Fibroblast of the aortic adventitia (primary cell): ENCODE results near the gene PTGES.

GRCh38 chr9:129698631-129698935, 33.1 kb downstream of the PRRX2 start:
- CAGE, long polyA plus RNA: no peak

GRCh38 chr9:129752836-129753407, at the start of gene PTGES:
TSS of gene PTGES (minus strand) at chr9:129753042.
- CAGE, long polyA plus RNA: no peak

DNA sequence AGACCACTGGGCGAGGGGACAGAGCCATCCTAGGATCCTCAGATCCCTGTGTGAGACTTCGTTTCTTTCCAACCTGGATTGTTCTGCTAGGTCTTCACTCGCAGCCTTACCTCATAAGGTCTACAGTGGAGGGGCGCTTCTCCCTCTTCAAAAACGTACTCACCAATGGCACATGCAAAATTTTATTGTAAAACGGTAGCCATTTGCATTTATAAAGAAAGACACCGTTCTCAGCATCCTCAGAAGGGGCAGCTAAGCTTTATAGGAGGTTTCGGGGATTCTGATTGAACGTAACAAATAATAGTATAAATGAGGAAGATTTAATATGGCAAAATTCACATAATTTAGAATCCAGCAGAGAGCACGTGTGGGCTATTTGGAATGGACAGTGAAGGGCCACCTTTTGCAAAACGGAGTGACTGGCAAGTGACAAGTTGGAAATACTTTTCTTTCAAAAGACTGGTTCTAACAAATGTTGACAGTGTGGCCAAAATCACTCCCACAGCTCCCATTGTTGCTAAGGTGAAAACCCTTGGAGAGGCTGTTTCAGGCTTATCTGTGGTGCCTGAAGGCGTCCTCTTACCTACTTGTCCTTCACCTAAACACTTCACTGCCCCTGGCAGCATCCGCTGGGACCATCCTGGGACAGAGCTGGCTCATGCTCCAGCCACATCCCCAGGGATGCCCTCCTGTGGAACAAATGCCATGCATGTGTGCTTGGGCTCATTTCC, 10.0 kb downstream of the TOR1B start:
- CAGE, long polyA plus RNA: no peak

DNA sequence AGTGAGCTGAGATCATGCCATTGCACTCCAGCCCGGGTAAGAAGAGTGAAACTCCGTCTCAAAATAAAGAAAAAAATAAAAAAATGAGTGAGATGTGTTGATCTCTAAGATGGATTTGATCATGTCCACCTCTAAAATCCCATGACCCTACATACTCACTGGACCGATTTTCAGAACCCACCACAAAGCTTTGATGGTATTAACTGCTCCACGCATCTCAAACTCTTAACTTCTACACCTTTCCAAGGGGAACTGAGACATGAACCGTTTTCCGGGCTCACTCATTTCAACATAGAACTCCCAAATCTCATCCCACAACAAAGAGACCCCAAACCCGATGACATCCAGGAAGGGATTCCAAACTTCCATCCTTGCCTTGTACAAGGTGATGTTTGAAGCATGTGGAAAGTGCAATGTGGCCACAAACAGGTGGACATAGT, 1.7 kb downstream of the TOR1A start:
- CAGE, long polyA plus RNA: no peak

DNA sequence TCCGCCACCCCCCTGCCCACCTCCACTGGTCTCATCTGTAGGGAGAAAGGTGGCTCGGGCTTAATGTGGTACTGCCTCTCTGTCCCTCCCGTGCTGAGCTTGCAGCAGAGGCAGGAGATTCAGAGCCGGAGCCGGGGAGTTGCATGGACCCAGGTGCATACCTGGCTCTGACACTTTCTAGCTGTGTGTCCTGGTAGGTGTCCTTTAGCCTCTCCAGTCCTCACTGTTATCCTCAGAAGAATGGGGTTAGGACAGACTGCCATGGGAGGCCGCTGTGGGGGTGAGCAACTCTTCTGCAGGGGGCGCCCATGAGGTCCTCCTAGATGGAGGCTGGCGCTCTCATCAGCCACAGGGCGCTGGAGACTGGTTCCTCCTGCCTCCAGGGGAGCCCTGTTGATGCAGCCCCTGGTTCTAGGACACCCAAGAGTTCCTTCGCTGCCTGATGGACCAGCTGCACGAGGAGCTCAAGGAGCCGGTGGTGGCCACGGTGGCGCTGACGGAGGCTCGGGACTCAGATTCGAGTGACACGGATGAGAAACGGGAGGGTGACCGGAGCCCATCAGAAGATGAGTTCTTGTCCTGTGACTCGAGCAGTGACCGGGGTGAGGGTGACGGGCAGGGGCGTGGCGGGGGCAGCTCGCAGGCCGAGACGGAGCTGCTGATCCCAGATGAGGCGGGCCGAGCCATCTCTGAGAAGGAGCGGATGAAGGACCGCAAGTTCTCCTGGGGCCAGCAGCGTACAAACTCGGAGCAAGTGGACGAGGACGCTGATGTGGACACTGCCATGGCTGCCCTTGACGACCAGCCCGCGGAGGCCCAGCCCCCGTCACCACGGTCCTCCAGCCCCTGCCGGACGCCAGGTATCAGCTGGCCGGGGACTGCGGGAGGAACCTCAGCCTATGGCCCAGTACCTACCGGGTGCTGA, 32.6 kb downstream of the USP20 start:
- CAGE, long polyA plus RNA: no peak

GRCh38 chr9:129885082-129885601, 49.9 kb downstream of the USP20 start:
- CAGE, long polyA plus RNA: no peak

- CAGE, long polyA plus RNA: no peak
Observed at GRCh38 chr9:129888333-129889466, 53.4 kb downstream of the USP20 start.

GRCh38 chr9:129894015-129894517, 58.8 kb downstream of the USP20 start:
- CAGE, long polyA plus RNA: no peak

DNA sequence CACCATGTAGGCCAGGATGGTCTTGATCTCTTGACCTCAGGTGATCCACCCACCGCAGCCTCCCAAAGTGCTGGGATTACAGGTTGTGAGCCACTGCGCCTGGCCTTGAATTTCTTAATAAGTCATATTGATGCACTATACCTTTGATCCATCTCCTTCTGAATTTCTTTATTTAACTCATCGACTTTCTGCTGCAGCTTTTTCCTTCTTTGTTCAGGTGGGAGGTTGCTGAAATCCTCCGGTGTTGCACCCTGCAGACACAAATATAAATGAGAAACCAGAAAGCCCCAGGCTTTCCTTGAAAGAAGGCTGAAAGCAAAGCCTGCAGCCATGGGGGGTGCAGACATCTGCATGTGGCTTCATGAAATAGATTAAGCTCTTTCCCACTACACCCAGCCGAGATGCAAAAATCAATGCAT, 73.5 kb downstream of the USP20 start:
- CAGE, long polyA plus RNA: no peak

DNA sequence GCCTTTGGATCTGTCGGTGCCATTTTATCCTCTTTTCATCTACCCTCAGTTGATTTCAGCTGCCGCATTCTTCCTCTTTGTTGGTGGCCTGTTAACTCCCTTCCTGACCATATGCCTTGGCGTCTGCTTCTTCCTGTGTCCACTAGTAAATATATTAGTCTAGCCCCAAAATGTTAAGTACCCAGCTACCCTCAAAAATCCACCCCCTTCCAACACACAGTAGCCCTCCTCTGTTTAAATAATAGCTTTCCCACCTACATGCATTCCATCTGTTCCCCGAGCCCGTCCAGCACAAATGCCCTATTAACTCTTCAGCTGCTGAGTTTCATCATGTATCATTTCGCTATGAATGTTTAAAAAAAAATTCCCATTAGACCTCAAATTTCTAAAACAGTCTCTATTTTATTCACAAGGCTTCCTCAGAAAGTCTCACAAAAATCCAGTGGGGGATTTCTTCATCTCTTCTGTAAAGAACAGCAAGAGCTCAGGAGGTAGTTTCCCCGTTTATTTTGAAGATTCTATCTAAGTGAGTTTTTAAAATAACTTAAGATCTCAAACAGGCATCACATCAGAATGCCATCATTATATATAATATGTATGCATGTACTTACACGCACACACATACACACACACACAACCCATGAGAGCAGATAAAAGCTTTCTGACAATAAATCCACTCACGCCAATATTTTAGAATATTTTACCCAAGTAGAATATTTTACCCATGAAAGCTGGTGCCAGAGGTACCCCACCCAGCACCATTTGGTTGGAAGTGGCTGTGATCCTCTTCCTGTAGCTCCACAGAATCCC, 97.6 kb downstream of the USP20 start:
- CAGE, long polyA plus RNA: no peak

- CAGE, long polyA plus RNA: no peak
Observed at GRCh38 chr9:129946553-129946986, 96.4 kb downstream of the FNBP1 start.

- CAGE, long polyA plus RNA: no peak
Observed at GRCh38 chr9:129978392-129978681, 64.7 kb downstream of the FNBP1 start.

DNA sequence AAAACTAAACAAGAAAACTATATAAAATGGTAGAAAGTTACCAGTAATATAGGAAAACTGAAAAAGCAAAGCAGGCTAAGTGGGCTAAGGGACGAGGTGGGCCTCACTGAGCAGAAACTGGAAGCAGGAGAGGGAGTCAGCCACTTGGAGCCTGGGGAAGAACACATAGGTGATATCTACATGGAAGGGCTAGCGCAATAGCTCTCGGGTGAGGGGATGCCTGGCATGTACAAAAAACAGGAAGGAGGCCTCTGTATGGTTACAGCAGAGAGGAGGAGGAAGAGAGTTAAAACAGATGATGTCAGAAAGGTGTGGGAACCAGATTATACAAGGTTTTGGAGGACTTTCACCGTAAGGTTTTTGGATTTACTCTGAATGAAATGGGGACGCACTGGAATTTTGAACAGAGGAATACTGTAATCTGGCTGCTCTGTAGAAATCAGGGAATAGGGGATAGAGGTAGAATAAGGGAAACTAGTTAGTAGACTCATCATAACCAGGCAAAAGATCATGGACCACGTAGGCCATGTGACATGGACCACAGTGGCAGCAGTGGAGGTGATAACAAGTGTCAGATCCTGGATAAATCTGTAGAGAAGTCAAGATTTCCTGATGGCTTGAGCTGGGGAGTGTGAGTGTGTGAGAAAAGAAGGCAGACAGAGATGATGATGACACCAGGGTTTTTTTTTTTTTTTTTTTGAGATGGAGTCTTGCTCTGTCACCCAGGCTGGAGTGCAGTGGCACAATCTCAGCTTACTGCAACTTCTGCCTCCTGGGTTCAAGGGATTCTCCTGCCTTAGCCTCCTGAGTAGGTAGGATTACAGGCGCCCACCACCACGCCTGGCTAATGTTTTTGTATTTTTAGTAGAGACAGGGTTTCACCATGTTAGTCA, 52.5 kb downstream of the FNBP1 start:
- CAGE, long polyA plus RNA: no peak

- CAGE, long polyA plus RNA: no peak
Observed at GRCh38 chr9:129995466-129995936, 47.5 kb downstream of the FNBP1 start.

GRCh38 chr9:130043930-130044246, 899 bp upstream of the FNBP1 start:
- CAGE, long polyA plus RNA: no peak

DNA sequence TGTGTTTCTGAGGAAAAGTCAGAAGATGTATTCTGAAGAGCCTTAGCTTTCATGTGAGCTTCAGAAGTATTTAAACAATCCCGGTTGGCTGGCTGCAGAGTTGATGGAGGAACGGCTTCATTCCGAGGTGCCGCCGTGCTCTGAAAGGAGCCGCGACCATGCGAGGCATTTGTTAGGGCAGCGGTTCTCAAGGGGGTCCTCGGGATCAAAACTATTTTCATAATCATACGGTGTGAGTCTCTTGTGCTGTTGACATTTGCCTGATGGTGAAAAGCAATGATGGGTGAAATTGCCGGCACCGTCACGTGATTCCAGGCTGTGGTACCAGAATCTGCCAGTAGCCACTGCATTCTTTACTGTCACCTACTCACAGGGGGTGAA, 58.4 kb downstream of the GPR107 start:
- CAGE, long polyA plus RNA: no peak

- CAGE, long polyA plus RNA: no peak
Observed at GRCh38 chr9:130128623-130129496, 43.3 kb upstream of the NCS1 start.

DNA sequence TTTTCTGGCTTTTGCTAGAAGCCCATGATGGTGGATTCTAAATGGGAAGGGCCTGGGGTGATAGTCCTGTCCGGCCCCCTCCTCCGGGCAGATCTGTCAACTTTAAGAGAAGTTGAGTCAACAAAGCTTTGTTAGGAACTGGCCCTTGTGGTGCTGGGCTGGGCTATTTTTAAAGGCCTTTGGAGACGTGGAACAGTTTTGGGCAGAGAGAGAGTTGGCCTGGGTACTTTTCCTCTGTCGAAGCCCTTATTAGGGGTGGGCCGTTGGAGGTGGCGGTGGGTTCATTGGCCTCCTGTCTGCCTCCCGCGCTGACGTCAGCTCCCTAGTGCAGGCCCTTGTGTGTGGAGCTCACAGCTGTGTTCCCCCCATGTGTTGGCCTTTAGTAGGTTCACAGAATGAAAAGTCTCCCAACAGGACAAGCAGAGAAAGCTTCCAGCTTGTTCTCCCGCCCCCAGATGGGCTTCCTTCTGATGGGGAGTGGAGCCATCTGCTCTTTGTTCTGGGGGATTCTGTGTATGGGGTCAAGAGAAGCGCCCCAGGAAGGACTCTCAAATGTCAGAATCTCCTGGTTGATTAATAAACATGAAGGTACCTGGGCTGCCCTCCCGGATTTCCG, 2.7 kb downstream of the NCS1 start:
- CAGE, long polyA plus RNA: no peak

DNA sequence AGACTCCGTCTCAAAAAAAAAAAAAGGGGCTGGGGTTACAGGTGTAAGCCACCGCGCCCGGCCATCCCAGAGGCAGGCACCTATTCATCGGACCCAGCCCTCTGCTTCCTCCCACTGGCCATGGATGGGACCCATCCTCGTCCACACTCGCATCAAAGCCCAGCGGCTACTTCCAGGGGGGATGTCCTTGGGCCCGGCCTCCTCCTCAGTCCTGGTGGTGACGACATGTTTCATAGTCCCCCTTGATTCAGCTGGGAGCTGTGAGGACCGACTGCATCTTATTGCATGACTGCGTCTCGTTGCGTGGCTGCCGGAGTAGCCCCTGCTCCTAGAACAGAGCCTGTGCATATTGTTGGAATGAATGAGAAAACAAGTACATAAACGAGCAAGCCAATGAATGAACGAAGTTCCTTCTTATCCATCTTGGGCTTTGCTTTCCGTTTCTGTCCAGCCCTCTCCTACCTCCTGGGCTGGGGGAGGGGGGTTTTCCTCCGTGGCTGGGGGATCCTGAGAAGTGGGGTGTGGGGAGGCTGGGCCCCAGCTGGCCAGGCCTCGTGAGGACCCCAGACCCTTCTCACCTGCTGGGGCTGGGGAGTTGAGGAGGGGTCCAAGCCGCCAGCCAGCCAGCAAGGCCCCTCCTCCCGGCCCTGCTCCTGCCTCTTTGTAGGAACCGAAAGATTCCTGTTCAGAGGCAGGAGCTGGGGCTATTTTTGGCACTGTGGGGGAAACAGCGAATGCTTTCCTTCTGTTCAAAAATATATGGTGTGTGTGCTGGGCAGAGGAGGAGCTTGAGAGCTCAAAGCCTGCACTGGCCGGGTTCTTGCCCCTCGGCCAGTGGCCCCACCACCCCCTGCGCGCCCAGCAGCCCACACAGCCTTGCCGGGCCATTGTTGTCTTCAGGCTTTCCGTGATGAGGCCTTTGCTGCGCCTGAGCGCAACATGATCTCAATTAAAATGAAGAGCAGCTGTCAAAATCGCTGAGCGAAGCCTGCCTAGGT, 13.1 kb downstream of the NCS1 start:
- CAGE, long polyA plus RNA: no peak

DNA sequence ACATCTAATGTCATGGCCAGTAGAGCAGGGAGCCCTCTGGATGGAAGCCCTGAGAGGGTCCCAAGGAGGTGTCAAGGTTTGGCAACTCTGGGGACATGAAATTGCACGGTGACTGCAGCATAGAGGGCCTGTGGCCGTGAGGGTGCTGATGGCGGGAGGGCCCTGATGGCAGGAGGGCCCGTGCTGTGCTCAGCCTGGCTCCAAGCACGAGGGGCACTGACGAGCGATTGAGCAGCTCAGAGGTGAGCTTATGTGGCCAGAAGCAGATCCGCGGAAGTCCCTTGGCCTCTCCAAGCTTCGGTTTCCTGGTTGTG, 14.4 kb downstream of the NCS1 start:
- CAGE, long polyA plus RNA: no peak